H4 (cell line): Measurements from ENCODE around the genes SERPINB8, CCDC102B and SOCS6.

GRCh38 chr18:62485577-62485984 is 37.2 kb upstream of the ZCCHC2 start:
- RAMPAGE, long total RNA = no peak

DNA sequence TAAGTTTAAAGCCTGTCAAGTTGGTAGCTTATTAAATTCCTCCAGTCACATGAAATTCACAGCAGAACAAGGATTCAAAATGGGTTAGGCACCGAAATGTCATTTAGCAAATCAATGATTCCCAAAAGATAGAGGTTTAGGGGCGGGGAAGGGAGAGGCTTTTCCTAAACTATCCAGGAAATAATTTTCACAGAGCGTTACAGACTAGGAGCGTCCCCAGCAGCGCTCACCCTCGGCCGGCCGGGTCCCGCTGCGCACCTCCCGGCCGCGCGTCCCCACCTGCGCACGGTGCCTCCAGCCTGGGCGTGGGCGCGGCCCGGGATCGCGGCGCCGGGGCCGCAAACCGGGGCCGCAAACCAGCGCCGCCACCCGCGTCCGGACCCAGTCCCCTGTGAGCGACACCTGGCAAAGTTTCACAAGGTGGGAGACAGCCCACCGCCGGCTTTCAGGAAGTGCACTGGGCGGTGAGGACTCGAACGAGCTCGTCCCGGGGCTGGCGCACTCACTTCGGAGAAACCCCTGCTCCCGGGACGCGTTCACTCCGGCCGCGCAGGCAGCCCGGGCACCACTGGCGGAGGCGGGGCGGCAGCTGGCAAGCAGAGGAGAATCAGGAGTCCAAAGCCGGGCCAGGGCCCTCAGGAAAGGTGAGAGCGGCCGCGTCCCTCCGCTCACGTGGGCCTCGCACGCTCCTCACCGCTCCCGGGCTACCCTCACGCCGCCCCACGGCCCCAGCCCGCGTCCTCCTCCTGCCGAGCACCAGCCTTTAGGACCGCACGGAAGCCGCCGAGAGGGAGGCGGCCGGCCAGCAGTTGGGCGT is 535 bp upstream of the ZCCHC2 start:
- RAMPAGE, long total RNA = no peak

GRCh38 chr18:62533758-62534478 is 11.1 kb downstream of the ZCCHC2 start:
- RAMPAGE, long total RNA = no peak

- RAMPAGE, long total RNA = no peak
These were observed 25.1 kb upstream of the PHLPP1 start for GRCh38 chr18:62690252-62690728.

DNA sequence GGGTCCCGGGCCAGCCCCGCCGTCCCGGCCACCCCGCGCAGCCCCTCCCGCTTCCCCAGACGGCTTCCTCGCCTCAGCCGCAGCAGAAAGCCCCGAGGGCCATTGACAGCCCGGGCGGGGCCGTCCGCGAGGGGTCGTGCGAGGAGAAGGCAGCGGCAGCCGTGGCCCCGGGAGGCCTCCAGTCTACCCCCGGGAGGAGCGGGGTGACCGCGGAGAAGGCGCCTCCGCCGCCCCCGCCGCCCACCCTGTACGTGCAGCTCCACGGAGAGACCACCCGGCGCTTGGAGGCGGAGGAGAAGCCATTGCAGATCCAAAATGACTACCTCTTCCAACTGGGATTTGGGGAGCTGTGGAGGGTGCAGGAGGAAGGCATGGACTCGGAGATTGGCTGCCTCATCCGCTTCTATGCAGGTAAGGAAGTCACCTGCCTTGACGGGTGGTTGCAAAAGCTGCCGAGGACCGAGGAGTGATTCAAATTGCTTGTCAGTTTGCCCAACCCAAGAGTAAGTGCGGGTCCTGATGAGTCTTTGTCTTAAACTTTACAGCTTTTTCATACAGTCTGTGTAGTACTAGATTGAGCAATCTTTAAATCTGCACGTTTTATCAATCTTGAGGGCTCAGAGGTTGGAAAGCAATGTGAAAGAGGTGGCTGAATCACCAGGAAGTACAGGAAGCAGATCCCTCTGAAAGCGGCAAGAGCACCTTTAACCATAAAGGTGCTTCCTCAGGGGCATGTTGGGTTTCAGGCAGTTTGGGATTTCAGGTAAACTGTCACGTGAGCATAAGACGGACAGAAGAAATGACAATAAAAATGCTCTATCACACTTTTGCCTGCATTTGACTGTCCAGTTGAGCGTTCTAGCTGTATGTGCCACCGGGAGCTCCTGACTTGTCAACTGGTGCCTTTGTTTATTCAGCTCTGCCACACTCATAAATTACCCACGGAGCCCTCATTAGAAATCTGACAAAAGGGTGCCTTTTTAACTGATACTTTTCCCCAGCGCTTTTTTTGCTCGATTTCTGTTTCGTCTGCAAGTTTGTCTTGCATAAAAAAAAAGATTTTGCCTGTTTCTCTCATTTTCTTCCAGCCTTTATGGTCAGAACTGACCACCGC is 1.9 kb downstream of the PHLPP1 start:
- RAMPAGE, long total RNA = no peak

GRCh38 chr18:63062416-63062653 is 257.2 kb downstream of the BCL2 start:
- RAMPAGE, long total RNA = no peak

DNA sequence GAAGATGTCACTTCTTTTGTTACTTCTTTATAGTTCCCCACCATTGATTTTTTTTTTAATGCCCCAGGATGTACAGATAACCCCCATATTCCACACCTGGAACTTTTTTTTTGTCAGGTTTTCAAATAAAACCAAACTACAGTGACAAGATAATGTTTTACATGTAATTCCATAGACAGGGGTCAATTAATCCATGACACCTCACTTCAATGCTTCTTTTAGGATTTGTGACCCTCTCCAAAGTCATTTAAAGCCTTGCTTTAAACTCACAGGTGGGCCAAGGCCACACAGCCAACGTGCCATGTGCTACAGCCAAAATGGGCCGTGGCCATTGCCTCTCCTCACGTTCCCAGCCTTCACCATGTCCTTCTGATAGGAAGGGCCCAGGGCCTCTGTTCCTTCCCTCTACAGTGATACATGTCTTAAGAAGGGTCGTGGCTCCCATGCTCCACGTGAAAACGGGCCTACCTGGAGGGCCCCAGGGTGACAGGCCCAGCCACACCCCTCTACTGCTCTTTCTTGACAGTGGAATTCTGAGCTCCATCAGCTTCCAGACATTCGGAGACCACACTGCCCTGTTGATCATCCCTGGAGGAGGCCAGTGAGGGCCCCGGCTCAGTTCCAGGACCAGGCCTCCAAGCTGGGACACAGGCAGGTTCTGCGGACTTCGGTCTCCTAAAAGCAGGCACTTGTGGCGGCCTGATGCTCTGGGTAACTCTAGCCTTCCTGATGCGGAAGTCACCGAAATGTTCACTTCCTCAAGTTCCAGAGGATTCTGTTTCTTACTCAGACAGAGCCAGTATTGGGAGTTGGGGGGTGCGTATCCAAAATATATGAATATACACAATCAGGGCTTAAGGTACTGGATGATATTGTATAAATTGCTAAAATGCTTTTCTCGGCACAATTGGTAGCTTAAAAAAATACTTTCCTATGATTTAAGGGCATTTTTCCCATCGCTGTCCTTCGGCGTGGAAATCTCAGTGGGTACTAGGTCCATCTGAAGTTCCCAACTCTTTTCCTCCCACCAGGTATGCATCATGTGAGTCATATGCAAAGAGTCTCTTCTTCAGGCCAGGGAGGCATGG is 192.2 kb downstream of the BCL2 start:
- RAMPAGE, long total RNA = no peak

DNA sequence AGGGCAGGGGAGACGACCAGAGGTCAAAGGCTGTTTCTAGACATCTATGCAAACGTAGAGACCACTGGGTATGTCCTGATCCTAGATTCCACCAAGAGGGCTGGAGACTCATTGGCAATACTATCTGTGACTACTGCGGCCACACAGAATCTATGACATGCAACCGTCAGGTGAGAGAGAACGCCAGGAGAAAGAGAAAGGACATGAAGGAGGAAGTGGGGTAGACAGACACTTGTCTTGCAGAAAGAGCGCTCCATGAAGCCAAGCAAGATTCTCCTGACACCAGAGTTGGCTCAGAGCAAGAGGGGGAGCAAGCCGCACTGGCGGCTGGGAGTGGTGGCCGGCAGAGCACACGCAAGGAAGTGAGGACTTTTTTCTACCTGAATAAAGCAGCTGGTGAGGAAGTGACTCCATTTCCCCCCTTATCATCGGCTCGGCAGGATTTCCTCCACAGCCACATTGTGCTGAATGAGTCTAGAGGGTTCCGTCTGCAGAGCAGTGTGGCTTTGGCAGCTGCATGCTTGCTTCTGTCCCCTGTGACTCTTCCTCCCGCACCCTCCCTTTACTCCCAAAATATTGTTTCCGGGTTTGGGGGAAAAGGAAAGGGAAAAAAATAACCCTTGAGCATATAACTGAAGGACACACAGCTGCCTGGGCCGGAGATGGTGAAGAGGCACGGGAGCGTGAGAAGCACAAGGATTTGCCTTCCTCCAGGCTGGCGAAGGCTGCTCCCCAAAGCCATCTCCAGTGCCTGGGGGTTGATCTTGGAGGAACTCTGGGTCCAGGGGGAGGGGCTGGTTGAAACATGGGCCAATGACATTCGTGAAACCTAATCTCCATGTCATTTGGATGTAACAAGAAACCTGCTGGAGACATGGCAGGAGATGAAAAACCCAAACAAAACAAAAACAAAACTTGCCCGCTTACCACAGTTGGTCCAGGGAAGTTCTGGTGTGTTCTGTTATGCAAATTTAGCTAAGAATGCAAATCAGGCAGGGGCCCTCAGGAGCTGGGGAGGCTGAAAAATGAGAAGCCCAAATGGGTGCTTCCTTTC is 181.4 kb downstream of the BCL2 start:
- RAMPAGE, long total RNA = no peak

- RAMPAGE, long total RNA = no peak
These were observed 164.5 kb downstream of the BCL2 start for GRCh38 chr18:63154742-63155797.

- RAMPAGE, long total RNA = no peak
These were observed 119.9 kb downstream of the BCL2 start for GRCh38 chr18:63199432-63200289.

DNA sequence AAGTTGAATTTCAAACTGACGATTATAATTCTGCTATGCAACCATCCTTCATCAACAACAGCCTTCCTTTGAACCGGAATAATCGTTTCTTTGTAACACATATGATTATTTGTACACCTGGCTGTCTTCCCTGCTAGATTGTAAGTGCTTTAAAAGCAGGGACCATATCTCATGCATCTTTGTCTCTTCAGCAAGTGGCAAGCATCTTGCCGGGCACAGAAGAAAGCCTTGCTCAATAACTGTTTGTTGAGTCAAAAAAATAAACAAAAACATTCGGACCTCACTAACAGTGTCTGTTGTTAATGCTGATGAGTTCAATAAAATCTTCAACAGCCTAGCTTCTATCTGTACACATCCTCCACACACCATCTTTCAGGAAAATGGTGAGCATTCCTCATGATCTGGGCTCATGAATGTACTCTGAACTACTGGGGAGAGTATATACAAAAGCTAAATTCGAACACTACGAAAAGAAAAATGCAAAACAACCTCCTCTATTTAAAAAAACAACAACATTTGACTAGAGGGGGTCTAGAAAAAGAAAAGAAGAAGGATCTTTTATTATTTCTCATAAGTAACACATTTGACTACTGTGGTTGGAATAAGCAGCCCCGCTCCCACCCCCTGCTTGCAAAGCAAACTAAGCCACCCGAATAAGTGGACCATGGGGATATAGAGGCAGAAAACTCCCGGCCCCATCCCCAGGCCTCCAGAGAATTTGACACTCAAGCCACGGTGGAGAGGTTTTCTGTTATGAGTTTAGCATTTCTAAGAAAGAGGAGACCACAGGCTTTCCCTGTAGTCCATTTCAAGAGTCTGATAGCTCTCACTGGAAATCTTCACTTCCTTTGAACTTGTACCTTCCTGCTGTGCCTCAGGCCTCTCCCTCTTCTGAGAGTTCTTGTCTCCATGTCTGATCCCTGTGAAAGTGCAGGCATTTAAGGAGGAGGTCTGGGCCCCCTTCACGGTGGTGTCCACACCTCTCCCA is 114.1 kb downstream of the BCL2 start:
- RAMPAGE, long total RNA = no peak

- RAMPAGE, long total RNA = no peak
These were observed 112.6 kb downstream of the BCL2 start for GRCh38 chr18:63206718-63207579.

DNA sequence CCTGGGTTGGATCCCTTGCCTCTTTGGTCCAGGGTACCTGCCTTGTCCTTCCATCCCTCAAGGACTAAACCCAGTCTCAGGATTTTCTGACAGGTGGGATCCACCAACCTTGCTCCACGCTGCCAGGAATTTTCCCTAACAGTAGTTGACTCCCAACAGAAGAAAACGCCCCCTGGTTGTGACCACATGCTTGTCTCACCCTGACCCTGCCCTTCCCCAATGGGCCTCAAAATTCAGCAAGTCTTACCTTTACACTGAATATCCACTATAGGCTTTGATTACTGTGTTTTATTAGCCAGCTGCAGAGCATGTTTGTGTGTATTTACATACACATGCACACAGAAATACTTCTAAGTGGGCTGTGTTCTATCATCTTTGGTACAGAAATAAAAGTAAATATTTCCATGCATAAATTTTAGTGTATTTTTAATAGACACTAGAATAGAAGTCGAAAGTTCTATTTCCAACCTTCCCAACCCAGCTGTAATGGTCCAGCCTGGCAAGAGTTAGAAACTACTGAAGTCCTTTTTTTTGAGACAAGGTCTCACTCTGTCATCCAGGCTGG is 23.7 kb downstream of the BCL2 start:
- RAMPAGE, long total RNA = no peak

DNA sequence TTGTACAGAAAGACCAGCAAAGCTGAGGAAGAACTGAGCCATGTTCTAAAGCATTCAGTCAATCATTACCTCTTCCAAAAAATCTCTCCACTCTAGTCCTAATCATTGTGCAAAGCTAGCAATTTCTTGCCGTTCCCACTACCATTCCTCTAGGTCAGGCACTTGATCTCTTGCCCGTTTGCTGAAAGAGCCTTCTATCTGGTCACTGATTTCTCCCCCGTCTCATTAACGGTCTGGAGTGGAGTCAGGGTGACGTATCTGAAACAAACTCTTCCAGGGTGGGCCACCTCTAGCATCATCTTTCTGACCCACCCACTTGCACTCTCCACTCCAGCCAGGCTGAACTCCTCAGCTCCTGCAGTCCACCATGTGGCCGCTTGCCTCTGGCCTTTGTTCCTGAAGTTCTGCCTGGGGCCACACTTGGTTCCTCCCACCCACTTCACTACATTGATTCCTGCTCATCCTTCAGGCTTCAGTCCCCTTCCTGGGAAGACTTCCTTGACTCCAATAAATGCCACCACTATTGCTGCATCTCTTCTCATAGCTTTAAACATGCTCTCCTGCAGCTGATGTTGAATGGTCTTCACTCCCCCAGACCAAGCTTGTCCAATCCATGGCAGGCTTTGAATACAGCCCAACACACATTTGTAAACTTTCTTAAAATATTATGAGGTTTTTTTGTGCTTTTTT is 13.3 kb downstream of the BCL2 start:
- RAMPAGE, long total RNA = no peak

GRCh38 chr18:63331420-63331958 is 11.9 kb upstream of the BCL2 start:
- RAMPAGE, long total RNA = no peak

DNA sequence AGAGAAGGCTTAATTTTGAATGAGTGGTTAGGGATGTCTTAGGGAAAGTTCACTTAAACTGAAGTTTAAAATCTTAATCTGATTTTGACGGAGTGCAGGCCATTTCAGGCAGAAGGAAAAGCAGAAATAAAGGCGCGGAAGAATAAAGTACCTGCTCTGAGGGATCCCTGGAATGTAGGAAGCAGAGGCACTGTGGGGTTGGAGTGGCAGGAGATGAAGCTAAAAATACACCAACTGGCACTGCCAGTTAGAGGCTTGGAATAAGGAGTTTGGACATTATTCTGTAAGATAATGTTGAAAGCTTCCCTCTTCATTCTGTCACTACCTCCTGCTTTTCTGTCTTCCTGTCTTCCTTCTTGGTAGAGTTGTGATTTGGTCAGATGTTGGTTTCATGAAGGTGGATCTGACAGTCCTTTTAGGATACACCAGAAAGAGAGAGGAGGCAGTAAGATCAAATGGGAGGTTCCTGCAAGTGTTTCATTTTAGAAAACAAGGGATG is 3.9 kb upstream of the VPS4B start:
- RAMPAGE, long total RNA = no peak

DNA sequence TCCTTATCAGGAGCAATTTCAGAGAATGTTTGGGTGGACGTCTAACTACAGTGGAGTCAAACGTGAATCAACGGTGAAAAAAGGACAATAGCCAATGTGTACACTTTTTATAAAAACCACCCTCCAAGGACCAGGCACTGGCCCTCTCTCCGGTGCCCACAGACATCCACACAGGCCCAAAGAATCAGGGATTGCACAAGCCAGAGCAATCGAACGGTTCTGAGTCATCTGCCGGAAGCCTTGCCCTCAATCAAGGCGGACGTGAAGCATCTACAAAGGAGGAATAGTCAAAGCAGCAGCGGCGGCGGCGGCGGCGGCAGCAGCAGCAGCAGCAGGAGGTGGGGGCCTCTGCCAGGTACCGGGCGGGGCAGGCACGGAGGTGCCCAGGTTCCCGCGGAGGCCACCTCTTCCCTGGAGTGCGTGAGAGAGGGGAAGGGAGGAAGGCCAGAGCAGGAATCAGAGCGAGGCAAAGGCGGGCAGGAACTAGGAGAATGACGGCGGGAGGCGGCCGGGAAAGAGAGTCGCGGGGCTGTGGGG is at the start of gene SERPINB8:
Gene SERPINB8, plus strand, starts transcription at position 249 of the 537 bp plus-strand sequence.
- RAMPAGE, long total RNA = no peak

GRCh38 chr18:68798007-68798475 is at the start of gene CCDC102B:
Gene CCDC102B, plus strand, starts transcription at chr18:68798080.
- RAMPAGE, long total RNA = start-site peak on the plus strand at chr18:68798239-68798333, 14 reads

DNA sequence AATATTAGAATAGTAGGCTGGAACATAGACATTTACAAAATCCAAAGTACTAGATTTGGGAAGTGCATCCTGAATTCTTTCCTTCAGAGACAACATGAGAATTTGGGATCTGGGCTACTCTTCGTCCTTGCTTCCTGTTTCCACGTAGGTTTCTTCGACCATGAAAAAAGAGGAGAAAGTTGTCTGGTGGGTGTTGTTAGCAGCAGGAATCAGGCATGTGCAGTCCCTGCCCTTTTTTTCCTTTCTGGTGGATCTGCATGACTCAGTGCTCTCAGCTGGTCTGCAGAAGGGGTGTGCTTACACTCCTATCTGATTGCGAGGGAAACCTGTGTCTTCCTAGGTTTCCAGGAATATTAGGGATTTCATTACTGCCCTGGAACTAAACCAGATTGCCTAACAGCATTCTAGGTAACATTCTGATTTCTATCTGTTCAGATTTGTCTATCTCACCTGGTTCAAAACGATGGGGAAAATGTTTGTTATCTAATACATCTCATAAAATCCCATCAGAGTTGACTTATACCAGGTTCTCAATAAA is 174.3 kb downstream of the CCDC102B start:
- RAMPAGE, long total RNA = no peak

DNA sequence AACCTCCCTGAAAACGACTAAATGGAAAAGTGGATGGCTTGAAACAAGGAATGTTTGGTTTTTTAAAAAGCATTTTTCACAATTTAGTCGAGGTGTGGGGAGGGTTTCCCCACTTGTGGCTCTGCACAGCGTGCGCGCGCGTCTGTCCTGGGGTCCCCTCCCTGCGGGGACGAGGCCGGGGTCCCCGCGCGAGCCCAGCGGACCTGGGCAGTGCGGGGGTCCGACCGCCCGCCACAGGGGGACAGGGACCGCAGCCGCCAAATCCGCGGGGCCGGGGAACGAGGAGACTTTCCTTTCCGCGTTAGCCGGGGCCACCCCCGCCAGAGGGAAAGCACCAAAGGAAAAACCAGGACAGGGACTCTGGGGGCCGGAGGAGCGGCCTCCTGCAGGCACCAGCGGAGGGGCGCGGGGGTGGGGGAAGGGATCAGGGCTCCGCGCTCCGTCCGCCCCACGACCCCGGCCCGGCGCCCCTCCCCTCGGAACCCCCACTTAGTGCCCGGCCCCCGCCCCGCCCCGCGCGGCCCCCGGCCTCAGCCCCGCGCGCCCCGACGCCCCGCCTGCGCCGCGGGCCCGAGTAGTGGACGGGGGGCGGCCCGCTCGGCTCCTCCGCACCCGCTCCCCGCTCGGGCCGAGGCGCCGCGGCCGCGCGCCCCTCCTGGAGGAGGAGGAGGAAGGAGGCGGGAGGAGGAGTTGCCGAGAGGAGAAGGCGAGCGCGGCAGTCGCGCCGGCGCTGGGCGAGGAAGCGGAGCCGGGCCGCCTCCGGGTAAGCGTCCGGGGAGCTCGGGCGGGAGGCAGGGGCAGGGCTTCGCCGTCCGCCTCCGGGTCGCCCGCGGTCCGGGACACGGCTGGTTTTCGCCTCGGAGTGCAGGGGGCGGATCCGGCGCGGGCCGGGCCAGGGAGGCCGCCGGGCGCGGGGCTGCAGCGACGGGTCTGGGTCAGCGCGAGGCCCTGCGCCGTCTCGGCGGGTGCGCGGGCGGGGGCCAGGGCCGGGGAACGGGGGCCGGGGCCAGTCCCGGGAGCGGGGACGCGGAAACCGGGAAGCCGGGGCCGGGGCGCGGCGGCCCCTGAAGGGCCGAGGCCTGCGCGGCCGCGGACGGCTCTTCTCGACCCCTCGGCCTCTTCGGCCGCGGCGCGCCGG is at the start of gene SOCS6:
Gene SOCS6, plus strand, starts transcription at position 718 of the 1,138 bp plus-strand sequence.
- RAMPAGE, long total RNA = no peak